Measurements from ENCODE around the genes FCN2 and PPP1R26.

- PRO-cap, 2 experiments: no peak in any of the 2 experiments
These were observed 17.4 kb downstream of the RXRA start for GRCh38 chr9:134343562-134344154.

GRCh38 chr9:134347995-134348909 is 22.0 kb downstream of the RXRA start:
- PRO-cap, 2 experiments: no peak in any of the 2 experiments

DNA sequence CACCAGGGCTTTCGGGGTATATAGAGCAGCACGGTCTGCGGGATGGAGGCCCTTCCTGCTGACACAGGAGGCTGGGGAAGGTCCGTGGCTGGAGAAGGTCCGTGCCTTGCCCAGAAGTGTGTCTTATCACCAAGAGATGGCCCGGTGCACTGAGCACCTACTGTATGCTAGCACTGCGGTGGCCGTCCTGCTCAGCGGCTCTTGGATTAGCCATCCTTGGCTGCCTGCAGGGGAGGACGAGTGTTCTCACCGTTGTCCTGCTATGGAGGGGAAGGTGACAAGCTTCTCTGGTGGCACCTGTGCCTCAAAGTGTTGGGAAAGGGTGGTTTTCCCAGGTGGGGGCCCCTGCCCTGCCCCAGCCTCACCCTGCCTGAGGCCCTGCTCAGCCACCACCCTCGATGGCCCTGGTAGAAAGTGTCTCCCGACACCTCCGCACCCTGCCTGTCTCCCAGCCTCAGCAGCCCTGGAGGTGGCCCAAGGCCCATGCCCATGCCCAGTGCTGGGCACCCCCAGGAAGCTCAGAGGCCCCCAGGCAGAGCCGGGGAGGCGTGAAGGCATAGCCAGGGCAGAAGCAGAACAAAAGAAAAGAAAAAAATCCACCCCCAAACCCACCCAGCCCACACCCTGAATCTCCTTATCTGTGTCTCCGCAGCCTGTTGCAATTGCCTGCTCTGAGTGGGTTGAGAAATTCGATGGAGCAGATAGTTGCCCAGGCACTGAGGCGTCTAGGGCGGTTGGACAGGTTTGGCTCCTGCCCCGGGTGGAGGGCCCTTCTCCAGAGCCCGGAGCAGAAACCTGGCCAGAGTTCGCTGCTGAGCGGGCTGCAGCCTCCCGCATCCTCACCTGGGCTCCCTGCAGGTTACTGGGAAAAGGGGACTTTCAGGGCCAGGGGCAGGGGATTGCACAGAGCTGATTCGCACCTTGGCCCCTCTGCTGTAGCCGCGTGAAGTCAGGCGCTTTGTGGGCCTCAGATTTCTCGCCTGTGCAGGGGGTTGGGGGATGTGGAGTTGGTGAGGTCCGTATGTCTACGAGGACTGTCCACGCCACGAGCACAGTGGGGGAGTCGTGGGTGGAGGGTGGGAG is 30.6 kb downstream of the RXRA start:
- PRO-cap, 2 experiments: no peak in any of the 2 experiments

DNA sequence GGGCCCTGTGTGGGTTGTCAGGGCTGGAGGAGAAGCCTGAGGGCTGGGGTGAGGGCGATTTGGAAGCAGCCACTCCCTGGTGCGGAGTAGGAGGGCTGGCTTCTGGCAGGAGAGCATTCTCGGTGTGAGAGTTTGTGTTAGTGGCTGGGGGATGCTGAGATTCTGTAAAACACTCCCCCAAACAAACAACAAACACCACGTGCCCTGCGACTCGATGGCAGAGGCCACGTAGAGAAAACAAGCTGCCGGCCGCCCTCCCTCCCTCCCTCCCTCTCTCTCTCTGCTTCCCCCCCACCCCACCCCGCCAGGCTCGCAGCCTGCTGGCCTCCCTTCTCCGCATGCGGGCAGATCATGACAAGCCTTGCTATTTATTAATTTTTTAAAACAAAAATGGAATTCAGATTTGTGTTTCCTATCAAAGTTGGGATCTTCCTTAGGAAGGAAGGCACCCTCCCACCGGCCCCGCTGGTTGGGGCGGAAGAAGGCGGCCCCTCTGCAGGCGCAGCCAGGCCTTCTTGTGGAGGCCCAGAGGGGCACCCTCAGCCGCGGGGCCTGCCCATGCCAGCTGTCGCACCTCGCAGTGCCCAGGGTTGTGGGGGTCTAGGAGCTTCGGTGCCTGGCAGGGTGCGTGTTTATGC is 49.5 kb downstream of the RXRA start:
- PRO-cap, 2 experiments: no peak in any of the 2 experiments

DNA sequence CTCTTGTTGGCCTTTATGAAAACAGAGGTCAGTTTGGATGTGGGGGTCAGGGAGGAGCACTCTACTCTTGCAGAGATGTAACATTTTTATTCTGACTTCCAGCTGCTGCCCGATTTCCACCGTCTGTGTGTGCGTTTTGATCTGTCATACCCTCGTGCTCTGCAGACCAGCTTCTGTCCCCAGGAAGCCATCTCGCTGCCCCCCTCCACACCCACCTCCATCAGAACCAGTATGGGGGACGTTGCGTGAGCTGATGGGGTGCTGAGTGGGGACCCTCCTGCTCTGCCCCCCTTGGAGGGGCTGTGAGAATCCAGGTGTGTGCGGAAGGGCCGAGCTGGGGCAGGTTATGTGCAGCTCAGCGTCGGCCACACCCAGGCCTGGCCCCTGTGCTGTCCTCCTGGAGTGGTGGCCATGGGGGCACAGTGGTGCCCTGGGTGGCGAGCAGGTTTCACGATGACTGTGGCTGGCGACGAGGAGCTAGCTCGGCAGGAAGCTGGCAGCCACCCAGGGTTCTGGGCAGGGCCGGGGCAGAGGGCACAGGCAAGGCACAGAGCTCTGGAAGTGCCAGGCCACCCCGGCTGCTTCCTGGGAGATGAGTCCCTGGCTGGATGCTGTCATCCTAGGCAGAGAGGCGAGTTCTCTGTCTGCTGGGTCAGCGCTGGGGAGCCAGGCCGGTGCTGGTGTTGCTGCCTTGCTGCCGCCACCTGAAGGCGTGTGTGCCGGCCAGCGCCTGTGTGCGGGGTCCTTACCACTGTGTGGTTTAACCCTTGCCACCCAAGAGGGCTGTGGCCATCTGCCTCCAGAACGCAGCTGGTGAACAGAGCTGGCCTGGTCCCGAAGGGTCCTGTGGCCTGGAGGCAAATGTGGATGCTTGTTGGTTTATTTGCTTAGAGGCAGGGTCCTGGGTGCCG is 51.6 kb downstream of the RXRA start:
- PRO-cap, 2 experiments: no peak in any of the 2 experiments

- PRO-cap, 2 experiments: no peak in any of the 2 experiments
These were observed 88.3 kb downstream of the RXRA start for GRCh38 chr9:134414318-134415286.

DNA sequence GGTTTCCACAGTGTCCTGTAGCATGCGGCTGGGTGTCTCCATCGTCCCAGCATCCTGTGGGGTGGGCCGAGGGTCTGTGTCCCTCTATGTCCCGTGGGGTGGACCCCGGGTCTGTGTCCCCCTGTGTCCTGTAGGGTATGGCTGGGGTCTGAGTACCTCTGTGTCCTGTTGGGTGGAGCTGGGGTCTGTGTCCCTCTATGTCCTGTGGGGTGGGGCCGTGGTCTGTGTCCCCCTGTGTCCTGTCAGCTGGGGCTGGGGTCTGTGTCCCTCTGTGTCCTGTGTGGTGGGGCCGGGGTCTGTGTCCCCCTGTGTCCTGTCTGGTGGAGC is 130.7 kb downstream of the RXRA start:
- PRO-cap, 2 experiments: no peak in any of the 2 experiments

DNA sequence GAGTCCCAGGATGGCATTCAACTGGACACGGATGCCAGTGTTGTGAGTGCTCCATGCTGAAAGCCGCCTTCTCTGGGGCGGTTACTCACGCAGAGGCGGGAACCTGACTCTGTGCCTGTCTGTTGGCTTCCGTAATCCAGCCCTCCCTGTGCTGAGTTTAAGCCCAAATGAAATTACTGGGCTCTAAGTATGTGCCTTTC is 20.2 kb downstream of the COL5A1 start:
- PRO-cap, 2 experiments: no peak in any of the 2 experiments

DNA sequence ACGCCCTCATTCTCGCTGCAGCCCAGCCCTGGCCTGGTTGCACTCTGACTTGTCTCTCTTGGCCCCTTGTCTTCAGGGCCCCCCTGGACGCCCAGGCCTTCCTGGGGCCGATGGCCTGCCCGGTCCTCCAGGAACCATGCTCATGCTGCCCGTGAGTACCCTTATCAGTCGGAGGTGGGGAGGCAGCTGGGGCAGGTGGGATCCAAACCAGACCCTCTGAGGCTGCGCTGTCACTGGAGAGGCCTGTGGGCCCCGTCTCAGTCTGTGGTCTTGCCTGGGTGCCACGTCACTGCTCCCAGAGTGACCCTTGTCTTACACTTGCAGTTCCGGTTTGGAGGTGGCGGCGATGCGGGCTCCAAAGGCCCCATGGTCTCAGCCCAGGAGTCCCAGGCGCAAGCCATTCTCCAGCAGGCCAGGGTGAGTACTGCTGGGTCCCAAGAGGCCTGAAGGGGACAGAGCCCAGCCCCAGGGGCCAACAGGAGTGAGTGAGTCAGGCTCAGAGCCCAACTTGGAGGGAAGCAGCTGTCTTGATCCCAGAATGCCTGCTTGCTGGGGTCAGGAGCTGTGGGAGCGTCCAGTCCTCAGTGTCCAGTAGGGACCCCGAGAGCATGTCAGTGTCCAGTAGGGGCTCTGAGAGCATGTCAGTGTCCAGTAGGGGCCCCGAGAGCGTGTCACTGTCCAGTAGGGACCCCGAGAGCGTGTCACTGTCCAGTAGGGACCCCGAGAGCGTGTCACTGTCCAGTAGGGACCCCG is 109.0 kb downstream of the COL5A1 start:
- PRO-cap, 2 experiments: no peak in any of the 2 experiments

GRCh38 chr9:134753650-134754345 is 112.2 kb downstream of the COL5A1 start:
- PRO-cap, 2 experiments: no peak in any of the 2 experiments

DNA sequence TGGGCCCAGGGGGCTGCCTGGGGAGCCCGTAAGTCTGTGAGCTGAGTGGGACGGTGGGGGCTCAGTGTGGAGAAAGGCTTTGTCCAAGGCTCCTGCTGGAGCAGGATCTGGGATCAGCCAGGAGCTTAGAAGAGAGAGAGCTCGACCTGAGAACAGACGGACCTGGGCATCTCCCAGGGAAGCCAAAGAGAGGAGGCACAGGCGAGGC is 117.0 kb upstream of the FCN2 start:
- PRO-cap, 2 experiments: no peak in any of the 2 experiments

- PRO-cap, 2 experiments: no peak in any of the 2 experiments
These were observed 95.8 kb upstream of the FCN2 start for GRCh38 chr9:134784550-134785562.

- PRO-cap, 2 experiments: no peak in any of the 2 experiments
These were observed 79.7 kb upstream of the FCN2 start for GRCh38 chr9:134800873-134801447.

- PRO-cap, 2 experiments: no peak in any of the 2 experiments
These were observed 36.9 kb upstream of the FCN2 start for GRCh38 chr9:134843666-134844126.

GRCh38 chr9:134880415-134881010 is at the start of gene FCN2:
Gene FCN2 (plus strand): TSS chr9:134880810.
- PRO-cap, 2 experiments: no peak in any of the 2 experiments

- PRO-cap, 2 experiments: peak in 2 of 2 experiments; most common plus-strand start chr9:135479688 (in 1); most common minus-strand start chr9:135479653 (in 1)
These were observed at the start of gene PPP1R26 for GRCh38 chr9:135479355-135480206. Gene PPP1R26 (plus strand): TSS chr9:135479782.

GRCh38 chr9:135480207-135481262 is 953 bp downstream of the PPP1R26 start:
- PRO-cap, 2 experiments: peak in 2 of 2 experiments; most common plus-strand start chr9:135480387 (in 1); most common minus-strand start chr9:135480336 (in 2)

GRCh38 chr9:135485927-135486526 is 6.4 kb downstream of the PPP1R26 start:
- PRO-cap, 2 experiments: no peak in any of the 2 experiments

- PRO-cap, 2 experiments: no peak in any of the 2 experiments
These were observed 7.0 kb downstream of the PPP1R26 start for GRCh38 chr9:135486527-135487017.

DNA sequence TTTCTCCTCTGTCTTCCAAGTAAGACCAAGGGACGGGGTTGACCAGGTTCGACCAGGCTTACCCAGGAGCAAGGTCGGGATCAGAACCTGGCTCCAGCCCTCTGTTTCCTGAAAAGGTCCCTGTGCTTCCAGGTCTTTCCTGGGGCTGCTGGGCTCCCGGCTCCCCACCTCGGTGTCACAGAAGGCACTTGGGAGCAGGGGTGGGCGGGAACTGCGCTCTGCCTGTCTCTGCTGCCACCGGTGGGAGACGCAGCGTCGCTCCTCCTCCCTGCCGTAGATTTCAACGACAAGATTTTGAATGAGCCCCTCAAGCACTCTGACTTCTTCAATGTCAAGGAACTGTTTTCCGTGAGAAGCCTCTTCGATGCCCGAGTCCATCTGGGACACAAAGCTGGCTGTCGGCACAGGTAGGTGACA is 1.1 kb downstream of the MRPS2 start:
- PRO-cap, 2 experiments: no peak in any of the 2 experiments